NALM6 (cell line): ENCODE measurements around the genes KLKB1 and ZFP42.

DNA sequence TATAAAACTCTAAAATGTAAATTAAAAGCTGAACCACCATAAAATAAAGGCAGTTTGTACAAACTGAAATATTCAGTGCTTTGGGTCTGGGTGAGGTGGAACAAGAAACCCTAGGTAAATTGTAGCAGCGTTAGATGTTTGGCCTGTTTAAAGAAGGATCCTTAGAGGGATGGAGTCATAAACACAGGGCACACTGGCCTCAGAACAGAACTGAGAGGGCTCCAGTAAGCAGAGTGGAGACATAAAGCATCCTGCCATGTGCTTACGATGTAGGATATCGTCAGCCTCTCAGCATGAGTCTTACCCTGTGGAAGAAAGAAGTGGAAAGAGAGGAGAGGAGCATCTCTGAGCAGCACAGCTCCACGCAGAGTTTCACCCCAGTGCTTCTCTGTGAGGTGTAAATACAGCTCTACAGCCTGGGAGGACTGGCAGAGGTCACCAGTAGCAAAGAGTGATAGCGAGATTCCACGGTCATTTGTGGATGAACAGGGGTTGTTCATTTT lies 27.7 kb upstream of the SORBS2 start:
- PRO-cap, result no peak

DNA sequence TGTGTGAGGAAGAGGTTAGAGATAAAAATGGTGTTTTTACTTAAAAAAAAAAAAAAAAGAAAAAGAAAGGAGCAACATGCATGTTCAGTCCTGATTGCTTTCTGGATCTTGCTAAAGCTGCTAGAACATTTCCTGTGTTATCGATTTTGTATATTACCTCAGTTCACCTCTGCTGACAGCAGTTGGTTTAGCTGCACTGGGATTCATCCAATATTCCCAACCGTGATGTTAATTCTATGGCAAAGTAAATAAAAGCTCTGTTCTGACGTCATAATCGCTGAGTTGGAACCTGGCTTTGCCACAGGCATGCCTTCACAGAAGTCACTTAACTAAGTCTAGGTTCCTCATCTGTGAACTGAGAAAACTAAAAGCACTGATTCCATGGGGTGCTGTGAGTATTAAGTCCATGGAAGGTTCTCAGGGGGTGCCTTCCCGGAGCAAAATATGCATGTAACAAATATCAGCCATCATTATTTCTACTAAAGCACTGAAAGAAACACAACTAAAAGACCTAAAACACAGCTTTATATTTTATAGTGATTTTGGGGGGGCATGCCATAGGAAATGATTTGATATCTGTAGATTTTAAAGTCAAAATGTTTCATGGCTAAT lies 90.8 kb upstream of the SORBS2 start:
- PRO-cap, result no peak

DNA sequence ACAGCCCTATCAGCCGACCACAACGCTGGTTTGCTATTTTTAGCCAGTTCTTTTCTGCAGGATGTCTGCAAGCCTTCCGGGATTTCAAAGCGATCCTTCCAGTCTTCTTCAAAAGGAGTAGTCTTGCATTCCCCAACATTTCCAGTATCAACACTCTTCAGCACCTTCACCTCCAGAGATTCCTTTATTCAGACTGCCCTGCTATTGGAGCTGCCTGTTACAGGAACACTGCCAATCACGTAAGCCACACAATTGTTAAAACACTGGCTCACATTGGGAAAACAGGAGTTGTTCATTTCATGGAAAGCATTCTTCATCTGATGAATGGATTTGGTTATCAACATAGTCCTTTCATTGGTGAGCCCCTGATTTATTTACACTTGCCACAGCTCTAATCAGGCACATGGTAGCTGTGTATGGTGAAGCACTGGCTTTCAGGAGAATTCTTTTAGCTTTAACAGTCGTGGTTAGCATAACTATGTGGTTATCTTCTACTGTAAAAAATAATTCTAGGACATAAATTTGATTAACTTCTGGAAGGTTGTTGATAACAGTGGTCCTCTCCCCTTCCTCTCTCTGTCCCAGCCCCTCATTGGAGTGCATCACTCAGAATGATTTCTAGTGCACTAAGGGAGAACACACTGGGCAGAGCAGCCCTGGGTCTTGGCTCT lies 109.8 kb upstream of the SORBS2 start:
- PRO-cap, result no peak

DNA sequence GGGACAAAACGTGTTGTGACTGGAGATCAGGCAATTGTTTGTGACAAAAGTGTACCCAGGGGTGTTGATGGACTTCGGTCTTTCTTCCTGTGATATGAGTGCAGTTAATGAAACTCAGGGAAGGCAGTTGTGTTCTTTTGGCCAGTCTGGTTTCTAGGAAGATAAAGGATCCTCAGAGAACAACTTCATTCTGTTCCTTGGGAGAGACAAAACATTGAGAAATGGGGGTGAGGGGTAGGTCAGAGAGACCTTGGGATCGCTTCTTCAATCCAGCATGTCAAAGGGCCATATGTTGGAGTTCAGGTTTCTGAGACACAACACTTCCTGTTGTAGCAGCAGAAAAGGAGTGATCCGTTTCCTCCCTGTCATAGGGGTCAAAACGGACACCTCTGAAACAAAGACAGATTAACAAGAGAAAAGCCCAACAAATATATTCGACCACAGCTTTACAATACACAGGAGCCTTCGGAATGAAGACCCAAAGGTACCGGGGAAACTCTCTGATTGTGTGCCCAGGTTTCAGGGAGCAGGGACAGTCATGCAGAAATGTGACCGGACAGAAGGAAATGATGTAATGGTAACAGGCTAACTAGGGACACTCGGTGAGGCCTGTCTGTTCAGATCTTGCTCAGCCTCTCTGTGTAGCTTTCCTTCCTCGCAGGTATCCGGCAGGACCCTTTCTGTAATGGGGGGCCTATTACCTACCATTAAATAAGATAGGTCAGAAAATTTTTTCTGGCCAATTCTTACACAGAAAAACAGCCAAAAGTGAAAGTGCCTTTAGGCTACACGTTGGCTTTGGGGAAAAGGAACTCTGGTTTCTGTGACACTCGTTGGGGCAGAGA lies 103.4 kb upstream of the TLR3 start:
- PRO-cap, result no peak

DNA sequence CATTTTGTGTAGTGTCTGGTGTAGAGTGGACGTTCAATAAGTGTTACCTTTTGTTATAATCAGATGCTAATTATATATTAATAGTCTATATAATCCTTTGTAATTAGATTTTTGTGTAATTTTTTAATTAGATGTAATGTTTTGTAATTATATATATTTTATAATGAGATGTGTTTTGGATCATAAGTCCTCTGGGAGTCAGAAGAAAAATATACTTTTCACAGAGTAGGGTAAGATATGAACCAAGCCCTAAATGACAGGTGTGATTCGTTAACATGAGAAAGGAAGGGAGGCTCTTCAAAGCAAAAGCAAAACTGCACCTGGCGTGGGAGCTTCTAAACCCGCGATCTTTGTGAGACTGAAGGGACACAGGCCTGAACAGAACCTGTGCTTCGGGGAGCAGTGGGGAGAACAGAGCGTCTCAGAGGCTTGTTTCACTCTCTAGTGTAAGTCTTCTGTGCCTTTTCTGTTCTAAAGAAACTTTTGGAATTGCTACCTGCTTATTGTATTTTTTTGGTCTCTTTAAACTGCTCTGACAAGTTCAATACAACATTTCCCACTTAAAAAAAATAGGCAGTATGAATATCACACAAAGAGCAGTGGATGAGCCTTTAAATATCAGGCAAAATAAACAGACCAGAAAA lies 30.3 kb upstream of the CYP4V2 start:
- PRO-cap, result no peak

GRCh38 chr4:186172571-186172986 lies 18.8 kb upstream of the CYP4V2 start:
- PRO-cap, result no peak

GRCh38 chr4:186227115-186227648 lies at the start of gene KLKB1:
TSS of gene KLKB1 (plus strand) at chr4:186227507.
- PRO-cap, result no peak

GRCh38 chr4:186247240-186247503 lies 18.8 kb upstream of the F11 start:
- PRO-cap, result no peak

- PRO-cap, result no peak
These were observed 57.4 kb downstream of the FAT1 start for GRCh38 chr4:186666039-186666827.

GRCh38 chr4:186703934-186704481 lies 19.6 kb downstream of the FAT1 start:
- PRO-cap, result no peak

DNA sequence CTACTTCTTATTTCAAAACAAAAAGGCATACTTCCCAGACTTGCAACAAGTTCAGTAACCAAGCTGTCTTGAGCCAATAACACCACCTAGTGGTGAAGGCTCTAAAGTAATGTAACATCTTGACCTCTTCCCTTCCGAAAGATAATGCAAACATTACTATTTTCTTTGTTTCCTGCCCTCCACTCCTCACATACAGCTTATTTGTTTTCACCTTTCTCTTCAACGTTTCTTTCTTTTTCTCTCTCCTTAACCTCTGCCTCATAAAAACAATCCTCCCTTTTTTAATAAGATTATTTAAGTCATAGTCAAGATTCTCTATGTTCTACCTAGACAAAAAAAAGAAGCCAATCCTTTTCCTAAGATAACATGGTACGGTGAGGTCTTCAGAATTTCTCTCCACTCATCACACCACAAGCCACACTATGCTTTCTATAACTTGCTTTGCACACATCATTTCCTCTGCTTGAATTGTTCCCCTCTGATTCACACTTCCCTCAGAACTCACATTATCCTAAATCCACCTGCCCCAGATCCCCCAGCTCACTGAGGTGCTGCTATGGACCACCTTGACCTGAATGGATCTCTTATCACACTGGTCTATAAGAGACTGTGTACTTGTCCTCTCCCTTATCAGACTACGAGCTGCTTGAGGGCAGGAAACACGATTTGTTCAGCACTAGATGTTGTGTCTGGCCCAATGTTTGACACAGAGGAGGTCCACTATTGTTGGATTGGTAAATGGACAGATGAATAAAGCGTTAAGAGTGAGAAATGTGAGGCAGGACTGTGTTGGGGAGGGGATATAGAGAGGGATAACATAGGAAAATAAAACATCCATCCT lies 3.4 kb downstream of the FAT1 start:
- PRO-cap, result no peak

- PRO-cap, result no peak
These were observed 89.7 kb upstream of the FAT1 start for GRCh38 chr4:186813259-186813797.

- PRO-cap, result no peak
These were observed 128.4 kb upstream of the FAT1 start for GRCh38 chr4:186851975-186852616.

GRCh38 chr4:186901111-186901437 lies 177.4 kb upstream of the FAT1 start:
- PRO-cap, result no peak

DNA sequence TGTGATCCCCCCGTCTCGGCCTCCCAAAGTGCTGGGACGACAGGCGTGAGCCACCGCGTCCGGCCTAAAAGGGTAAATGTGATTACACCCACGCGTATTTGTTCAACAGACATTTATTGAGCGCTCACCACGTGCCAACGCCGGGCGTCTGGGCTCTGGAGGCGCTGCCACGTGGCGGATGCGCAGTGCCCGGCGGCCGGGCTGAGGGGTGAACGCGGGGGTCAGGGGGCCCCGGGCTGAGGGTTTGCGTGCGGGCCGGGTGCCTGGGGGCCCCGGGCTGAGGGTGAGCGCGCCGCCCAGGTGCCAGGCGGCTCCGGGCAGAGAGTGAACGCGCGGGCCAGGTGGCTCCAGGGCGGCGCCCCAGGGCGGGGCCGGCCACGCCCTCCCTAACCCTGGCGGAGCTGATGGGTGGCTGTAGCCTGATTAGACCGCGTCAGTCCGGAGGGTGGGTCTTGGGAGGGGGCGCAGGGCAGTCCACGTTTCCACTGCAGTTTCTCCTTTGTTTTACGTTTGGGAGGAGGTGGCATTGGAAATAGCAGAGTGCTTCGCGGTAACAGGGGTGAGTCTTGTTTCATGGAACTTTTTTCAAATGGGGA lies at the start of gene ZFP42:
TSS of gene ZFP42 (plus strand) at position 490 of the 596 bp plus-strand sequence.
- PRO-cap, result no peak

DNA sequence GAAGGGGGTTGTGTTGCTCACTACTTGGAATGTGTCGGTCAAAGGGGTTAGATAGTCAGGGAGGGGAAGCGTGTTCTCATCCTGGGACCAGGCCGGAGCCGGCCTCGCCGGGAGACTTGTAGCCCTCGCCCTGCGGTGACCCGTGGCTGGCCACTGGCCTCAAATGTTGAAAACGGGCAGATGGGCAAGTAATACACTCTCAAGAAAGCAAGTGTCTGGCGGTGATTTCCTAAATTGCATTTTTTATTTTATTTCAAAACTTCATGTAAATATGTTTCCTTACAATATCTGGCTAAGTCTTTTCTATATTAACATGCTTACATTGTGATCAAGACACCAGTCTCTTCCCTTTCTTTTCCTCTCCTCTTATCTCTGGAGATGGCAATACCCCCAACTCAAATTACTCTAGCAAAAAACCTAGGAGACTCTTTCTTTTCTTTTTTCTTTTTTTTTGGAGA lies 336 bp downstream of the ZFP42 start:
- PRO-cap, result no peak

DNA sequence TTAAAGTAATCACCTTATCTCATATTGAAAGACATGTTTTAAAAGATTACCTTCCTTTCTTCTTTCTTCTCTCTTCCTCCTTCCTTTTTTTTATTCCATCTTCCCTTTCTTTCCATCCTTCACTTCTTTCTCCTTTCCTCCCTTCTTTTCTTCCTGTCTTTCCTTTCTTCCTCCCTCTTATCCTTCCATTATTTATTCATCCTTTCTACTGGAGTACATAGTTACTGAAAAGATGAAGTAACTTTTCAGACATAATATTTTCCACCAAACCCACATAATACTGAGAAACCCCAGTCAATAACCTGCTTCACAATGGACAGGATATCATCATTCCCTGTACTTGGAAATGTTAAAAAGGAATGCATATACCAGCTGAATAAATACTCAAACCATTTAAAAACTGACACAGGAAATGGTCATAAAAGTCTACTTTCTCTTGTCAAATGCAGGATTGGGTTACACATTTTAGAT lies 821.0 kb downstream of the TRIML1 start:
- PRO-cap, result no peak

GRCh38 chr4:189940009-189940758 lies 488 bp upstream of the FRG1 start:
- PRO-cap, result bidirectional peak, plus-strand start at chr4:189940845, minus-strand start at chr4:189940711

- PRO-cap, result no peak
These were observed 1.7 kb downstream of the FRG1 start for GRCh38 chr4:189942443-189942723.